Measurements from ENCODE around the genes SERPINB9 and TUBB2A.

DNA sequence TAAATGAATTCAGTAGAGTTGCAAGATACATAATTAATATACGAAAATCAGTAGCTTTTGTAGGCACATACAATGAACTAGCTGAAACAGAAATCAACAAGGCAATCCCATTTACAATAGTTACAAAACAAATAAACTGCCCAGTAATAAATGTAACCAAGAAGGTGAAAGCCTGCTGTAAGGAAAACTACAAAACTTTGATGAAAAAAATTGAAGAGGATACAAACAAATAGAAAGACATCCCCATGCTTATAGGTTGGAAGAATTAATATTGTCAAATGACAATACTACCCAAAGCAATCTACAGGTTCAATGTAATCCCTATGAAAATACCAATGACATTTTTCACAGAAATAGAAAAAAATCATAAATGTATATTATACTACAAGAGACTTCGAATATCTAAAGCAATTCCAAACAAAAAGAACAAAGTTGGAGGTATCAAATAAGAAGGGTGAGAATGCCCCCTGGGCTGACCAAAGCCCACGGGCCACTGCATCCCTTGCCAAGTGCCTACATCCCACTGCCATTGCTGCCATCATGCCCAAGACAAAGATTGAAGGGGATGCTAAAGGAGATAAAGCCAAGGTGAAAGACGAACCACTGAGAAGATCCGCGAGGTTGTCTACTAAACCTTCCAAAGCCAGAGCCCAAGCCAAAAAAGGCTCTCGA lies 95.6 kb upstream of the GMDS start:
- PRO-cap = no peak
- RAMPAGE, long total RNA = no peak

- PRO-cap = no peak
- RAMPAGE, long total RNA = no peak
Measured at GRCh38 chr6:2347906-2348515, 102.6 kb upstream of the GMDS start.

DNA sequence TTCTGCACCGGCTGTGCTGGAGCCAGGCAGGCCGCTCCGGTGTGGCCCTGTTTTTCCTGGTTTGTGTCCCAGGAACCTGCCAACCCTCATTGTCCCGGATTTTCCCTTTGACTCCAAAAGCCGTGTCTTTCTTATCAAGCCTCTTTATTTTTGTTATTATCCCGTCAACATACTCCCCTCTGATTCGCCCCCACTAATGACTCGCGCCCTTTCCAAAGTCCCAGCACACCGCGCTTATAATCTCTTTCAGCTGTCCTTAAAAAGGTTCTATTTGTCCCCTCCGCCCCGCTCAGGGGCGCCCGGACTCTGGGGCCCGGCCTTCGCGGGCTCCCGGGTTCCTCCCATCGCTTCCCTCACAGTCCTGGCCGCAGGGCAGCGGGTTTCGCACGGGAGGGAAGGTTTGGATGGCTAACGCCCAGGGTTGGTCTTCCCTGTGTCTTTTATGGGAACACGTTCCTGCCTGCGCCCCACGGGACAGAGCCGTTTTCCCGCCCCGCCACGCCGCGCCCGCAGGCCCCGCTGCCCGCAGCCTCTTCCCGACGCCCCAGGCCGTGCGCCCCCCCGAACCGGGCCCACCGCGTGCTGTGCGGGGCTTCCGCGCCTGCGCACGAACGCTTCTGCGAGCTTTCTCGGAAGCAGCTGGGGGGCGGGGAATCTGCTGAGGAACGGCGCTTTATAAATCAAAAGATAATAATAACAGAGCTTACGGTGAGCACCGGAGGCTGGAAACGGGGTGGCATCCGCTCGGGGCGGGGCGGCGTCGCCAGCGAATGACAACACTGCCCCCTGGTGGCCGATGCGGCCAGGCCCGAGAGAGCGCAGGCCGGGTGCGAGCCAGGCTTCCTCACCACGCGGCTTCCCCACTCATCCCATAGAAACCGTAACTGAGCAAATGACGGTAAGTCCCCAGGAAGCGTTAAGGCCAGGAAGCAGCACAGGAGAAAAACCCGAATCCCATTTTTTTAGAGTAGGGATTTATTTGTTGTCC lies 116.6 kb downstream of the MYLK4 start:
- PRO-cap = no peak
- RAMPAGE, long total RNA = no peak

DNA sequence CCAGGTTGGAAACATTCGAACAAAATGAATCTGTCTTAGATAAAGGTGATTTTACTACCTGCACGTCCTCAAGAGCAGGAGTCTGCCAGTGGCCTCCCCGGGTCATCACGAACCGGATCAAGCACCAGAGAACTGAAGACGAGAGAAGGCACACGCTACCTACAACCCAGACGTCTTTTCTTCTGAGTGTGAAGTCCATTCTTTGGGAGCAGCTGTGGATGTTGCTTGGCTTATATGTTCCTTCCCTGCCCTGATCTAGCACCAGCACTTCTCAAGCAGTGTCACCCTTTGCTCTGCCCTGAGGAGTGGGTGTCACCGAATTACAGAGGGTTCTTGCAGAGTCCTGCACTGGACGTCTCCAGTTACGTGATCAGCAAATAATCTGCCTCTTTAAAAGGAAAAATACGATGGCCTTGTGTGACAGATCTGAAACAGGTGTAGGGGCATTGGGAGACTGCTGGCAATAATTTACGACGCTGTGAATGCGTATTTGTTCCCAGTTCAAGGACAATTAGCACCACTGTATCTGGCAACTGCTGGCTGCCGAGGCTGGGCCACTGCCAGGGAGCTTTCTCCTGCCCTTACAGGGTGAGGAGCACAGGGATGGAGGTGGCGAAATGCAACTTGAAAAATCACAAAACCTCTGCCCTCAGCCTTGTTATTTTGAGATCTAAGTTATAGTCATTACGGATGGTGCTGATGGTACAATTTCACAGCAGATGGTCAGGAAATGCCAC lies 6.7 kb downstream of the MYLK4 start:
- PRO-cap = no peak
- RAMPAGE, long total RNA = no peak

GRCh38 chr6:2790374-2791055 lies 25.3 kb downstream of the WRNIP1 start:
- PRO-cap = no peak
- RAMPAGE, long total RNA = no peak

- PRO-cap = no peak
- RAMPAGE, long total RNA = no peak
Measured at GRCh38 chr6:2797304-2798066, 32.3 kb downstream of the WRNIP1 start.

DNA sequence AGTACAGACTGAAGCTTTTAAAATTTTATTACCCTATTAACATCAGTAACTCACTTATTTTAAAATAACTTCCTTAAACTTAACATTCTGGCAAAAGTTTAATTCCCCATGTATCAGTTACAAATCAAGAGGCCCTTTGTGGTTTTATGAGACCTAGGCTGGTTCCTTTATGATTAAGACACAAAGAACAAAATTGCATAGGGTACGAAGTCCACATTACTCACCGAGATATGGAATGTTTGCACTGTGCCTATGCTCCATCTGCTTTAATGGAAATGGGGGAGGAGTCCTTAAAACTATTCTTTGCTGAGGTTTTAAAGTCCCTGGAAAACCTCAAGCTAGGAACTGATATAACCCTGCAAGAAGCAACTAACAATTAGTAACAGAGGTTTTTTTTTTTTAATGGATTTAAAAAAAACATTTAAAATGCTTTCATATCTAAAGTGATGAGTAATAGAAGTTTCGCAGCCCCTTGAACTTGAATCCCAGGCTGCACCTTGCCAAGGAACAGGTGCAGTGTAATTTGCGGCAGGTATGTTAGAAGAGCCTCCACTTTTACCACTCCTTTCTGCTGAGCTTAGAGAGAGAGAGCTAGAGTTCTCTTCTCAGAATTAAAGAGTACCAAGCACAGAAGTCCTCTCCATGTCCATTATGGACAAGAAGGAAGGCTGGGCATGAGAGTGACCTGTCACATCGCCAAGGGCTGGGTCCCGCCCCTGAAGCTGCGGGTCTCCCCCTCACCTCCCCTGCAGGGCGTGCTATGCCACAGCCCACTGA lies 2.4 kb downstream of the SERPINB1 start:
- PRO-cap = no peak
- RAMPAGE, long total RNA = no peak

DNA sequence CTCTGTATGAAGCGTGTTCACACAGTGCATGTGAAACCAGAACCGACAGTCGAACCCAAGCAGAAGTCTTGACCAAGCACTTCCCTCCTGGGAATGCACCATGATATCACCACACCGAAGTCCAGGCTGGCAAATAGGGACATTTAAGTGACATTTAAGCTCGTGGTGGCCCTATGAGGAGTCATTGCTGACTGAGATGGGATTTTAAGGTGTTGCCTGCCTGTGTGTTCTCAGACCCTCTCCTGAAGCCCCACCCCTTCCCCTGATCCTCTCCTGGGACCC lies 11.3 kb upstream of the SERPINB1 start:
- PRO-cap = no peak
- RAMPAGE, long total RNA = no peak

DNA sequence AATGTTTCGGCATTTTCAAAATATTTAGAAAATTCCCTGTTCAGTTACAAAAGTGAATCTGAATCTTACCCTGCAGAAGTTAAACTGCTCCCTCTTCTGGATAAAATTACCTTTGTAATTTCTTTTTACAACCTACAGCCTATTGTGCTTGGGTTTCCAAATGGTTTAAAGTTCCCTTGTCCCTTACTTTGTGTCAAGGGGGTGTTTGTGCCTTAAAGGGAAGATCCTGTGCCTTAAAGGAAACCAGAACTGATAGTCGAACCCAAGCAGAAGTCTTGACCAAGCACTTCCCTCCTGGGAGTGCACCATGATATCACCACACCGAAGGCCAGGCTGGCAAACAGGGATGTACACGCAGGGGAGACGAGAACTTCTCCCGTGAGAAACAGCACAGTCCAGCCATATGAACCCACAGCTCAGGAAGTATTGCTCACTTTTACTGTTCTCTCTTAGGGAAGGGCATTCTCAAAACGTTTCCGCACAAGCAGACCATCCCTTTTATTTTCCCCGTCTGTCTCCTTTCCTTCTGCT lies 12.6 kb upstream of the SERPINB1 start:
- PRO-cap = unidirectional peak, plus-strand start at position 339 of the sequence
- RAMPAGE, long total RNA = no peak

DNA sequence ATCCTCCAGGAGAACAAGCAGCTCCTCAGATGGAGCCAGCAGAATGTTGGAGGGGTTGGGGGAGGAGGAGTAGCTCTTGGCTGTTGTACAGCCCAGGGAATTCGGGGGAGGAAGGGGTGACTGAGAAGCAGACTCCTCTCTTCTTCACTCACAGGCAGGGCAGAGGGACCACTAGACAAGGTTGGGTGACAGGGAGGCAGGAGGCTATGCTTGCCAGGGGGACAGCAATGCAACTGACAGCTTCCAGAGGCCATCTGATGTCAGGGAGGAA lies 30.0 kb downstream of the SERPINB9 start:
- PRO-cap = no peak
- RAMPAGE, long total RNA = no peak

DNA sequence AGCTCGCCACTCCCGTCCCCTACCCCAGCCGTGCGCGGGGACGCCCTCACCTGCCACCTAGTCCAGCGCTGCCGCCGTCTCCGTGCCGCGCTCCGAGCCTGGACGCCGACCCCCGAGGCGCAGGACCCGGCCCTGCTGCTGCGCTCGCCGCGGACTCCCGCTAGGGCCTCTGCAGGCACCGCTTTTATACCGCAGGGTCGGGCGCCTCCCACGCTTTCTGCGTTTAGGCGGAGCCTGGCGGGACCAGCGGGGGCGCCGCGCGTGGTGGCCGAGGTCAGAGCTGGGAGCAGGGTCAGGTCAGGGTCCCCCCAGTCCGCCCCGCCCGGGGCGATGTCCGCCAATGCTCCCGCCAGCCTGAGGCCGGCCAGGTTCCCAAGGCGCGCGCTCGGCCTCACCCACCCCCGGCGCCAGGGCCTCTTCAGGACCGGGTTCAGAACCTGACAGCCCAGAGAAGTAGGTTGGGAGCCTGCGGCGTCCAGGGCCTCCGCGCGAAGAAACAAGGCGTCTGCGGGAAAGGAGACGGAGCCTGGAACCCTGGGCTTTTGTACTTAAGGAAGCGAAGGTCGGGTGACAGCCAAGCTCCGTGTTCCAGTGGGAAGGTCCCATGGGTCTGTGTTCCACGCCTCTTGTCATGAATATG lies at the start of gene SERPINB9:
Gene SERPINB9, minus strand, starts transcription at position 159 of the 640 bp plus-strand sequence.
- PRO-cap = bidirectional peak, plus-strand start at position 268 of the sequence, minus-strand start at position 159 of the sequence
- RAMPAGE, long total RNA = no peak

- PRO-cap = no peak
- RAMPAGE, long total RNA = no peak
Measured at GRCh38 chr6:2998252-2998717, 1.4 kb upstream of the NQO2 start.

GRCh38 chr6:3117599-3118067 lies 878 bp upstream of the BPHL start:
- PRO-cap = no peak
- RAMPAGE, long total RNA = no peak

DNA sequence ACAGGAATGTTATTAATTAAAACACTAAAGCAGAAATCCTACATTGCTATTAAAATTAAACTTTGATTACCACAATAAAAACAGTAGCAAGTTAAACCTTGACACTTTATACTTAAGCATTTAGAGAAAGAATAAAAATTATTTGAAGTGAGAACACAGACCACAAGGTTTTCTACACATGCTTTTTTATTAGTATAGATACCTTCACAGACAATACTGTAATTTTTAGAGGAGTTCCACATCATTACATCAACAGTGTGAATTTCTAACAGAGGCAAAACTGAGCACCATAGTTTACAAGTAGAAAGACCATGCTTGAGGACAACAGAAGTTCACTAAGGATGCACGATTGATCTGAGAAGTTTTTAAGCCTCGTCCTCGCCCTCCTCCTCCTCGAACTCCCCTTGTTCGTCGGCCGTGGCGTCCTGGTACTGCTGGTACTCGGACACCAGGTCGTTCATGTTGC lies 3.8 kb downstream of the TUBB2A start:
- PRO-cap = no peak
- RAMPAGE, long total RNA = no peak

DNA sequence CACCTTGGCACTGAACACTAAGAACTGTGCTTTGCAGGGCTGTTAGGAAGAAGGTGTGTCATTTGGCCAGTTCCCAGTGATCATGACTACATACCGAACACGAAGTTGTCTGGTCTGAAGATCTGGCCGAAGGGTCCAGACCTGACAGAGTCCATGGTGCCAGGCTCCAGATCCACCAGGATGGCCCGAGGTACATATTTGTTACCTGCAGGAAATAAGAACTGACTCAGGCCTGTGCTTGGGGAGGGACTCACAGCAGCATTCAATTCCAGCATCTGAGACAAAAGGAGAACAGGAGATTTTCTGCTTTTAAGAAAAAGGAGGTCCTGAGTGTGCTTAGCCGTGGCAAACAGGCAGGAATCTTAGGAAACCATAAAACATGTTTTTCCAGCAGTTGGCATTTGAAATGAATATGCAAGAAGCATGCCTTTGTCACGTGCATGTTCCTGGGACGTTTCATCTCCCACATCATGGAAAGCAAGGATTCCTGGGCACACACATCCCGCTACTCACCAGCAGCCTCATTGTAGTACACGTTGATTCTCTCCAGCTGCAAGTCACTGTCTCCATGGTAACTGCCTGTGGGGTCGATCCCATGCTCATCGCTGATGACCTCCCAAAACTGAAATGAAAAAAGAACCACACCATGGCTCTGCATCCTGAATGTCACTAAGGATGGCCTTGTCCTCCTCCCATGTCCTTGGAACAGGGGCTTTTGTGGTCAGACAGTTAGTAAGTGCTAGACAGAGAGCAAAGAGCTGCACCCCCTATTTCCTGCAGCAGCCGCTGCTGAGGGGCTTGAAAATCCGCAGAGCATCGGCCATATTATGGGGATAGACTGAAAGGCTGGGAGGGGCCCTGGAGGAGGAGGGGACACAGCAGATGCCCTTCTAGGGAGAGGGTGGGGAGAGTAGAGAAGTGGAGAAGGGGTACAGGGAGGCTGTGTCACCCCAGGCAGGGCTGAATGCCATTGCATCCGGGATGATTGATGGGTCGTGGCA lies 1.5 kb downstream of the TUBB2A start:
- PRO-cap = no peak
- RAMPAGE, long total RNA = no peak

- PRO-cap = bidirectional peak, plus-strand start at chr6:3157648, minus-strand start at chr6:3157544
- RAMPAGE, long total RNA = no peak
Measured at GRCh38 chr6:3156692-3157822, at the start of gene TUBB2A. TSS of gene TUBB2A (minus strand) at chr6:3157544.

DNA sequence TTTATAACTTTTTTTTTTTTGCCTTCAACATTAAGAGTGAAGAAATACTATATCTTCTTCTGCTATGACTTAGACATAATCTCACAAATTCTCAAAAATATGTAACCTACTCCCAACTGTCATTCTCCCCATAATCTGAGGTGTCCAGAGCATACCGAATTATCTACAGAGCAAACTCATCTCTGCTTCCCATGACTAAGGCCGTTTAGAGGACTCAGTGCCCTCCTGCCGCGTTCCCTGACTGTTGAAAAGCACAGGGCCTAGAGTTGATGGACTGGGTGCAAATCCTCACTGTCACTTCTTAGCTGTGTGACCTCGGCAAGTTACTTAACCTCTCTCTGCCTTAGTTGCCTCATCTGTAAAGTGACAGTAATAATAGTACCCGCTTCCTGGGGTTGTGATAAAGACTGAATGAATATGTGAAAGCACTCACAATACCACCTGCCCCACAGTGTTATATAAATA lies 4.7 kb upstream of the TUBB2A start:
- PRO-cap = no peak
- RAMPAGE, long total RNA = no peak

DNA sequence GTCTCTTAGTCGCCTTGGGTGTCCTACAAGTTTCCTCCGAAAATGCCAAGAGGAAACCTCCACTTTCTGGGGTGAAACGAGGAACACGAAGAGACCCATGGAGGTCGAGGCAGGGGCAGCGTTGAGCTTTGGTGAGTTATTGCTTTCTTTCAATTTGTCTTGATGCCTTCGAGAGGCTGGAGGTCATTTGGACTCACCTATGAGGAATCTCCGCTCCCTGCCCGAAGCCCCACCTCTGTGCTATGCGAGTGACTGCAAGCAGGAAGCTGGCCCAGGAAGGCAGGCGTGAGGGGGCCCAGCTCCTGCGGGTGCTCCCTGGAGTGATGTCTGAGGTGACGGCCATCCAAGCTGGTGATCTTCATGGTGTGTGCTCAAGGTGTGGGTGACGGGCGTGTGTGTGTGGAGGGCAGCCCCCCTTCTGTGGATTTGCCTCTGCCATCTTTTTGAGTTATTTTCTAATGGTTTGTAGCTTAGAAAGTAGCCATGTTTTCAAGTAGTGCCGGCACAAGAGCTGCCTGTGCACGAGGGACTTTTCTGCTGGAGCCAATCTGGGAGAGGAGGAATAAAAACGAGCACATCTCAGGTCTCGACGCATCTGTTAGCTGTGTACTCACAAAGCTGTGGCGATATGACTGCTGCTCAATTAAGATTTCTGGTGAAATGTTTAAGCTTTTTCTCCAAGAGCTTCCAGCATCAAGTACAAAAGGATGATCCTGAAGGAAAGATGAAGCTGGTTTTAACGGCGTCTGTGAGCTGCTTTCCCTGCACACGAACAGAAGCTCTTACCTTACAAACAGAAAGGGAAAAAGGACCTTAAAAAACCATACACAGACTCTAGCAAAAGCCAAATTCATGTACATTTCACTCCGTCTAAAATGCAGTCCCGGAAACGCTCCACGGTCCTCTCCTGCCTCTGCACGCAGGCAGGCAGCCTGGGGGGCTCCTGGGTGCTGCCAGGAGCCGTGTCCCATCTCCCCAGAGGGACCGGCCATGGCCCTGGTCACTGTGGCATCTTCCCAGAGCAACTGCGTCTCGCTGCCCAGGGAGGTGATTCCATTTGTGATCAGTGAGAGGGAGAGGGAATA lies 13.3 kb downstream of the PSMG4 start:
- PRO-cap = no peak
- RAMPAGE, long total RNA = no peak

DNA sequence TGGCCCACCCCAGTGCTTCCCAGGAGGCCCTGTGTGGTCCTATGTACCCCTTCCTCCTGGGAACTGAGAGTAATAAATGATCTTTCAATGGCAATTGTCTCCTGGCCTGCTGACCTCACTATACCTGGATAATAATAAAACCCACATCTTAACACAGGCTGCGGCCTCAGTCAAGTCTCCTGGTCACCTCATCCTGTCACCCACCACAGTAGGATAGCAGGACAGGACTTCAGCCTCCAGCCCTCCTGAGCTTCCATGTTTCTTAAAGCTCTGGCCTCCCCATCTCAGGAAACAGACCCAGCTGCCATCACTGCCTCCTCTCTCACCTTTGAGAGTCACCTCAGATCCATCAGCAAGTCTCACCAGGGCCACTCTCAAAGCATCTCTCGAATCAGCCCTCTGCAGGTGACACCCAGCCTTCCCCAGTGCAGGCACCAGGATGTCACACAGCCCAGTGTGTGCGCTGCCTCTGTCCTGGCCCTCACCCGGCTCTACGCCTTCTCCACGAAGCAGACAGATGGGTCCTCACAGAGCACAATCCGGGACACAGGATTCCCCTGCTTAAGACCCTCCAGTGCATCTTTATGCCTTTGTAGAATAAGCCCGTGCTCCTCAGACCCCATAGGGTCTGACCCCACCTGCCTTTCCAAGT lies 59.9 kb downstream of the PSMG4 start:
- PRO-cap = no peak
- RAMPAGE, long total RNA = no peak

DNA sequence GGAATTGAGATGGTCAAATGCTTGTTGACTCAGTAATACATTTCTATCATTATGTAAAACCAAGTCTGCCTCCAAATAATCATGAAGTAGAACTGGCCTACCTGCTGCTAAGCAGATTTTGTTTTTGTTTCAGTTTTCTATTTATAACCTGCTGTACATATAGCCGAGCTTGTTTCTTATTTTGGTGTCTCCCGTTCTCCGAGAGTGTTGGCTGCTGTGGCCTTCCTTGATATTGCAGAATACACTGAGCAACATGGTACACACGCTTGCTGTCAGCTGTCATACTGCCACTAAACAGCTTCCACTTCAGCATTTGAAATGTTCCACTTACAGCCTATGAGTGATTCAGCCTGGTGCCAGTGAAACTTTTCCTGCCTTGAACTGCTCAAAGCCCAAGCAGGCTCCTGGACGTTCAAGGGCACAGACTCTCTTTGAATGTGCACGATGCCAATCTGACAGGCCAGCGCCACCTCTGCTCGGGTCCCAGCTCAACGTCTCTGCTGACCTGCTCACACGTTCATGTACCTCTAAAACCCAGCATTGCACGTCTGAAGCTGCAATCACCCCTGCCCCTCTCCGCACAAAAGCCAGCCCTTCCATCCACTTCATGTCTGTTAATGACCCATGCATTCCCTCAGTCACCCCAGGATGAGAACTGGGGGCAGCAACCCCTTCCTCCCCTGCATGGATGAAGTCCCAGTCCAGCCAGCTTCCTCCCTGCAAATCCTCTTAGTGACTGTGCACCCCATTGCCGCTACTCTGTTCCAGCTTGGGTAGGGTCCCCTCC lies 87.2 kb downstream of the PSMG4 start:
- PRO-cap = no peak
- RAMPAGE, long total RNA = no peak

All from Karpas-422 (cell line).